Placental pericyte (primary cell): ENCODE results near the genes INSYN2B and LCP2.

DNA sequence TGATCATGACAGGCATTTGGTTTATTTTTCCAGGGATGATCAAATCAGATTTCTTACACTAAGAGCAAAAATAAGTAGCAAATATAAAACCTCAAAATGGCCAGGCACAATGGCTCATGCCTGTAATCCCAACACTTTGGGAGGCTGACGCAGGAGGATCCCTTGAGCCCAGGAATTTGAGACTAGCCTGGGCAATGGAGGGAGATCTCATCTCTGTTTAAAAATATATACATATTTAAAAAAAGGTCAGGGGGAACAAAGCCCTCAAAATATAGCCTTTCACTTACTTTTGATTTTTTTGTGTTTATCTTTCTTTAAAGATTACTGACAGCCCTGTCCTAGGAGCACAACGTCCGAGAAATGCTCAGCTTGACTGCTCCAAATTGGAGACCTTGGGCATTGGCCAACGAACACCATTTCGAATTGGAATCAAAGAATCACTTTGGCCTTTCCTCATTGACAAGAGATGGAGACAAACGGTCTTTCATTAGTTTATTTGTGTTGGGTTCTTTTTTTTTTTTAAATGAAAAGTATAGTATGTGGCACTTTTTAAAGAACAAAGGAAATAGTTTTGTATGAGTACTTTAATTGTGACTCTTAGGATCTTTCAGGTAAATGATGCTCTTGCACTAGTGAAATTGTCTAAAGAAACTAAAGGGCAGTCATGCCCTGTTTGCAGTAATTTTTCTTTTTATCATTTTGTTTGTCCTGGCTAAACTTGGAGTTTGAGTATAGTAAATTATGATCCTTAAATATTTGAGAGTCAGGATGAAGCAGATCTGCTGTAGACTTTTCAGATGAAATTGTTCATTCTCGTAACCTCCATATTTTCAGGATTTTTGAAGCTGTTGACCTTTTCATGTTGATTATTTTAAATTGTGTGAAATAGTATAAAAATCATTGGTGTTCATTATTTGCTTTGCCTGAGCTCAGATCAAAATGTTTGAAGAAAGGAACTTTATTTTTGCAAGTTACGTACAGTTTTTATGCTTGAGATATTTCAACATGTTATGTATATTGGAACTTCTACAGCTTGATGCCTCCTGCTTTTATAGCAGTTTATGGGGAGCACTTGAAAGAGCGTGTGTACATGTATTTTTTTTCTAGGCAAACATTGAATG, 12.8 kb downstream of the MAT2B start:
- CAGE, long polyA plus RNA, result no peak

GRCh38 chr5:163916242-163916950, 411.0 kb downstream of the MAT2B start:
- CAGE, long polyA plus RNA, result no peak

GRCh38 chr5:167645543-167645892, 645.9 kb upstream of the WWC1 start:
- CAGE, long polyA plus RNA, result no peak

- CAGE, long polyA plus RNA, result no peak
Observed at GRCh38 chr5:168295488-168296467, 4.3 kb downstream of the WWC1 start.

DNA sequence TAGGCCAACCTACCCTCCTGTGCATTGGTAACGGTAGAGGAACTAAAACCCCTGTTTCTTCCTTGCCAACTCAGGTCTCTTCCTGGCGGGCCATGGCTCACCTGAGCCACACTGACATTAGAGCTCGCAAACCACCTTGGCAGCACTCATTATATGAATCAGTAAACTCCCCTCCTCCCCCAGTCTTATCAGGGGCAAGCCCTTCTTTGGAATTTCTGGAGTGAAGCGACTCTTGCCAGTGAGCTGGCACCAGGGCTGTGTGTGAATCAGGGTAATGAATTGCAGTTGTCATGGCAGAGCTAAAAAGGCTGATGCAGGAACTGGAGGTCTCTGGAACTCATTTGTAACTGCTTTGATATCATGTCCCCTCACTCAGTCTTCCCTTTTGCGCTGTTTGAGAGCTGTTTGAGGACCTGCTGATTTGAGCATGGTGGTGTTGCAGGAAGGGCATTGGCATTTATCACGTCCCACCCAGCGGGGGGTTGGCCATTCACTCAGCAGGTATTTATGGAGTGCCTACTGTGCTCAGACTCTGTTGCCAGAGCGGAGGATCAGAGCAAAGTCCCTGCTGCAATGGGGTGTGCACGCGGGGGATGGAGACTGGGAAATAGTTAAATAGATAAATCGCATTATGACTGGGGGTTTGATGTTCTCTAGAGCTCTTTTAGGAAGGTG, 10.5 kb downstream of the WWC1 start:
- CAGE, long polyA plus RNA, result no peak

GRCh38 chr5:168564760-168565253, 14.4 kb downstream of the PANK3 start:
- CAGE, long polyA plus RNA, result no peak

- CAGE, long polyA plus RNA, result no peak
Observed at GRCh38 chr5:168579655-168580126, 523 bp upstream of the PANK3 start.

DNA sequence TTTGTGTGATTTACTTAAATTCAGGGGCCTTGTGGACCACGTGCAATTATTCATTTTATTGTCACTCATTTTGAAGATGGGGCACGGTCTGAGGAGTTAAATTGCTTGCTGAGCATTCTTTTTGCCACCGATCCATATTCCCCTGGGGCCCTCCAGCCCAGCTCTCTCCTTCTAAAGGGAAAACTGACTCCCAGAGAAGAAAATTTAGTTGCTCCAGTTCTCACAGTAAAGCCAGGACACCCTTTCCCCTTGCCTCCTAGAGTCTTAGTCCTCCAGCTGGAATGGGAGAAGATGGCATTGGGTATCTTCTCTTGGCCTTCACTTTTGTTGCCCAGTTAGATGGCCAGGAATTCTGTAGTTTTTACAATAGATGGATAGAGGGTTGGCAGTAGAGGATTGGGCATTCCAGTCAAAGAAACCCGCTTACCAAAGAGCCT, 1.1 kb upstream of the PANK3 start:
- CAGE, long polyA plus RNA, result no peak

DNA sequence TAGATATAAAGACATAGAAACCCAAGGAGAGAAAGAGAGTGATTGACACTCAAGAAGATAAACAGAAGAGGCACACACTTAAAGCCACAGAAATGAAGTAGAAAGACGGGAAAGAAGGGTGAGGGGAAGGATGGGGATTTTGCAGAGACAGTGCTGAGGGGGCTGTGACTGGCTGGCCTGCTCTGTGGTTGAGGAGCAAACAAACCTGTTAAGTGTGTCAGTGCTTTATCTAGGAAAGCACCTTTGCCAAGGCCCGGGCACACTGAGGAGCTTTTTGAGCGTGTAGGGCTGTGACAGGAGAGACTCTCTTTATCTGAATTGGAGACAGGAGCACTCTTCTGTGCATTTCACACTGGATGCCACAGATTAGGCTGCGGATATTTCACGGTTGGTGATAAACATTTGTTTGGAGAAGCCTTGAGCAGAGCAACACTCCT, 109.1 kb downstream of the DOCK2 start:
- CAGE, long polyA plus RNA, result no peak

DNA sequence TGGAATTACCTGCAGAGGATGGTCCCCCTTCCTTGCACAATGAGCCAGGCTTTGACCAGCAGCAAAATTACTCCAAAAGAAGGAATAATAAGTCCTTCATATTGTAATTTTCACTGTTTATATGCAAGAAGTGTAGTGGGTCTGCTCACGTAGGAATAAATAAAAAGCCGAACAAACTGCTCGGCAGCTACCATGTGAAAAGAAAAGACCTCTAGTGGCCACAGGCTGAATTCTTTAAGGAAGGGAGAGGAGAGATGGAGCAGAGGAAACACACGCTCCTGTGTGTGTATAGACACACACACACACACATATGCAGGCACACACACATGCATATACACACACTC, at the start of gene INSYN2B:
Gene INSYN2B, minus strand, starts transcription at position 209 of the 344 bp plus-strand sequence.
- CAGE, long polyA plus RNA, result no peak

GRCh38 chr5:169980631-169981116, 379 bp upstream of the INSYN2B start:
- CAGE, long polyA plus RNA, result no peak

GRCh38 chr5:170254212-170254768, 21.5 kb downstream of the C5orf58 start:
- CAGE, long polyA plus RNA, result no peak

DNA sequence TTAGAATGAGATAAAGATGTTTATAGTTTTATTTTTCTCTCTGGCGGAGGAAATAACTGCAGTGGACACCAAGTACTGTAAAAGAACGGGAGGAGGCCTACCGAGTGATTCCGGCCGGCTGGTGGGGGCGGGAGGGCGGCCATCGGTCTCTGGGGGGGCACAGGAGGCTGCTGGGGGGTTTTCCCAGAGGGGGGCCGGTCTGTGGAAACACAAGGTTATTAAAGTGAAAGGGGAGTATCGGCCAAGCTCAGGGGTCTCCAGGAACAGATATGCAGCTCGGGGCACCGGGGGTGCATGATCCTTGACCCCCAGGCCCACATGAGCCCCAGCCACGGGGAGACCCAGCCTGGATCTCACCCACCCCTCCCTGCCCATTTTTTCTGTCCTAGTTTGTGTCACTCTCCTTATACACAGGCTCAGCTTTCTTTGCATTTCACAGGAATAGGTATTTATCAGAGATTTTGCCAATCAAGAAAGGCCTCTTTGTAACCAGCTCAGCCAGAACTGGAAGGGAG, 29.2 kb downstream of the LCP2 start:
- CAGE, long polyA plus RNA, result no peak

GRCh38 chr5:170295919-170296197, 1.7 kb downstream of the LCP2 start:
- CAGE, long polyA plus RNA, result no peak

- CAGE, long polyA plus RNA, result no peak
Observed at GRCh38 chr5:170297679-170298198, at the start of gene LCP2. Gene LCP2, minus strand, starts transcription at chr5:170297777.

DNA sequence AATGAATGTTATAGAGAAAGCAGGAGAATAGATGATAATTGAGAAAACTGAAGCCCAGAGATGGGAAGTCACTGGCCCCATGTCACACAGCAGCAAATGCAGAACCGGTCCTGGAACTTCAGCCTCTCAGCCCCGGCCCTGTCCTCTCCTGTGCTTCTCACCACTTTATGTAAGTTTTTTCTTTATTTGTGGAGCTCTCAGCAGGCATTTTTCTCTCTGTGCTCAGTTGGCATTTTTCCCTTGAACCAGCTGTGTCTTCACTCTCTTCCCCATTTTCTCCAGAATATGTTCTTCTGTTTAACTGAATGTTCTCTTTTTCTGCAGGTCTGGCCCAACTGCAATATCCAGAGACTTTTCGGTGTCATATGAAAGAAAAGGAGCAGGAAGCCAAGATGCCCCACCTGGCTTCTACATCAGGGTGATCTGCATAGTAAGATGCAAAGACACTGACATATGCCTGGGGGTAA, 12.7 kb upstream of the LCP2 start:
- CAGE, long polyA plus RNA, result no peak

DNA sequence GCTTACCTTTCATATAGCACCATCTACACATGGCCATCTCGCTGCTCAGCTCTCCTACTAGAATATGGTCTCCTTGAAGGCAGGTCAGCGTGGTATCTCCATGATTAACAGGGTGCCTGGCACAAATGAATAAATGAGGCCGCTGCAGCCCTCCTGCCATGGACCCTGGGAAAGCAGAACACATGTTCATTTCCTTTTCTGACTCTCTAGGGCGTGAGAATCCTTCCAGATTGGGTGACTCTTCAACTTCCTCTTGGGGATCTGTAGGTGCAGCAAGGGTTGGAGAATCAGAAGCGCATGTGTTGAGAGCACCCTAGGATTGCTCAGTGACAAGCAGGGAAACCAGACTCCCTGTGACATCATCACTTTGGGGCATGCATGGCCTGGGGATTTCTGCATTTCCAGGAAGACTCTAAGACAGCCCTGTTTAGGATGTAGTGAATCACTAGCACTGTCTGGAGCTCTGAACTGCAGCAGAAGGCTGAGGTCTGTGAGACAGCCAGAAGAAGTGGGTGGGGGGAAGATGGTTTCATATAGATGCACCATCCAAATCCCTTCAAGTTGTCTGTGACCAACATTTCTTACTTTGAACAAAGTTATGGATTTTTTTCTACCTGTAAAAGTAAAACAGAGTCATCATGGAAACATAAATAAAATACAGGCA, 15.1 kb upstream of the LCP2 start:
- CAGE, long polyA plus RNA, result no peak

- CAGE, long polyA plus RNA, result no peak
Observed at GRCh38 chr5:170386555-170387144, 2.5 kb downstream of the KCNMB1 start.

DNA sequence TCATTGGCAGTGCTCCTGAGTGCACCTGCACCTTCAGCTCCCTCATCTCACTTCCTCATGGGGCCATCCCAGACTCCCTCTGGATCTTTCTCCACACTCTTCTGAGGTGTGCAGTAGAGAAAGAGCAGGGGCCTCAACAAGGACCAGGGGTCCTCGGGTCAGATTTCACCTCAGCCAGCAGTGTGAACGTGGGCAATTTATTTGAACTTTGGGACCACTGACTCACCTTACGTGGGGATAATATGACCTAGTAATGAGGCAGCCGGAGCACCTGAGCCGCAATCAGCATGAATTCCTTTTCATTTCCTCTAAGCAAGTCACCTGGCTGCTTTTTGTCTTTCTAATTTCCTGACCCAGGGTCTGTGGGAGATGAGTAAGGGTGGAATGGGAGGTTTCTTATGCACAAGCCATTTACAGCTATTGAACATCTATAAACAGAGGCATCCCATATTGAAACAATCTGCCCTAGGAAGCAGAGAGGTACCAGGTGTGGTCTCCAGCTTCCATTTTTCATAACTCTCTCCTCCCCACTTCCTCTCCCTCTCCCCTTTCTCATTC, 22.3 kb upstream of the GABRP start:
- CAGE, long polyA plus RNA, result no peak

DNA sequence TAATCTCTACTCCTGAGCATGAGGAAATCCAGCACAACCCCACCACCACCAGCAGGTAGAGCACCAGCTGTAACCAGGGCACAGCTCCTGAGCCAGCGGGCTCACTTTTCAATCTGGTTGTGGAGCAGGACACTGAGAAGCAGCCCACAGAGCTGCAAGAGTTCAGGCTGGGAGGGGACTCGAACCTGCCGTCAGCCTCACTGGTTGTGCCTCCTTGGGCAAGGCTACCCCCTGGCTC, 10.0 kb upstream of the GABRP start:
- CAGE, long polyA plus RNA, result no peak